H4 (cell line): ENCODE measurements around the gene GGA3.

GRCh38 chr17:74639444-74640300 is 16.1 kb upstream of the CD300E start:
- RAMPAGE, long total RNA = no peak

- RAMPAGE, long total RNA = no peak
These were observed 17.9 kb upstream of the CD300E start for GRCh38 chr17:74641392-74641891.

DNA sequence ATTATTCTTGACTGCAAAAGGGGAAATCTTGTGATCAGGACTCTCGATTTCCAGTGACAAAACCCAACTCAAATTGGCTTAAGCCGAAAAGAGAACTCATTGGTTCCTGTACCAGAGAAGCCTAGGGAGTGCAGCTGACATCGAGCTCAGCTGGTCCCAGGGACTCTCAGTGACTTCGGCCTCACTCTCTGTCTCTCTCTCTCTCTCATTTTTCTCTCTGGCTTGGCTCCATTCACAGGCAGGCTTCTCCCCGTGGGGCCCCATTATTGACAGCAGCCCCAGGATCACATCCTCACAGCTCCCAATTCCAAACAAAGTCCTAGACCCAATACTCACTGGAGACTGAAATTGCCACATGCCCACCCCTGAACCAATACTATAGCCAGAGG is 30.6 kb downstream of the CD300LF start:
- RAMPAGE, long total RNA = no peak

DNA sequence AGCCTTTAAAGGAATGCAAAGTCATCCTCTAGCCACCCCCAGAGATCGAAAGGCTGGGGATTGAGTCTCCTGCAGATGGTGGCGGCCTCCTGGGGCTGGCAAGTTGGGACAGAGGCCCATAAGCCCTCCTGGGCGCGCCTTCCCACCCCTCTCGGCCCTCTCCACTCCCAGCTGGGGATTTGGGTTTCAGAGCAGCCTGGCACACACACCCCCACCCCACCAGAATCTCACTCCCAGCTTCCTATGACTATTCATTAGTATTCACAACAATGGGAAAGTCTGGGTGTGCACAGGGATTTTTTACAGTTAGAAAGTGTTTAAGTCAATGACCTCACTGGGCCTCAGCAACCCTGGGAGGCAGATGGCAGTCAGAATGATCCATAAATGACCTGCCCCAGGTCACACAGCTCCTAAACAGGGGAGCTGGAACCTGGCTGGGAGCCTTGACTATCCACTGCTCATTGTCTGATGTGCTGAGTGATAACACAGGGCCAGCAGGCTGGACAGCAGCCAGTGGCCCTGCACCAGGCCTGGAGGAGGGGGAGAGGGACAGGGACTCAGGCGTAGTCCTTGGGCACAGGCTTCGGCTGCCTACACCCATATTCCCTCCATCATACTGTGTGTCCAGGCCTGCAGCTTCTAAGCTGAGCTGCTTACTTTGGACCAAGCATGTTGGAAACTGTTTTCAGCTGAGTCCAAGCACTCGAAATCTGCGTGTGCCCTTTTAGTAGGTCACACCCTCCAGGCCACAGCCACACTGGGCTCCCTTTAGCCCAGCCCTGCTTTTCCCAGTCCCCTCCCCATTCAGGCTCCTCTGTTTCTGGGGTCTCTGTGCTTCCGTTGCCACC is 12.2 kb downstream of the NHERF1 start:
- RAMPAGE, long total RNA = no peak

- RAMPAGE, long total RNA = no peak
These were observed 8.0 kb downstream of the NAT9 start for GRCh38 chr17:74767958-74768787.

- RAMPAGE, long total RNA = no peak
These were observed 7.2 kb downstream of the NAT9 start for GRCh38 chr17:74768788-74769577.

DNA sequence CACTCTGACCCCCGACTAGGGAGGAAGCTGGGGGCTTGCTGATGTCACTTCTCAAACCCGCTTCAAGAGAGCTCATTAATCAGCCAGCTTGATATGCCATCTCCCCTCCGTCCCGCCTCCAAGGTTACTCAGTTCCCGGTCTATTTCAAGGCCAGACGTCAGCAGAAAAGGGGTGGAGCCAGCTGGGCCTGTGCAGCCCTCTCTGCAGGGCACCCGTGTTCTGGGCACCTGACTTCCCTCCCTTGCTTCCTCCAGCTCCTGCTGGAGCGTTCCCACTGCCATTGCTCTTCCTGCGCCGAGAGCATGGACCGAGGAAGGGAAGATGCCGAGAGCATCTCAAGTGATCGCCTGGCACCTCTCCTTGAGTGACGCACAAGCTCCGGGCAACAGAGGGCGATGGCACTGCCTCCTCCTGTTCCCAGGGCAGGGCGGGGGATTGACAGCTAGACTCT is 29.2 kb downstream of the TMEM104 start:
- RAMPAGE, long total RNA = no peak

GRCh38 chr17:74893120-74893474 is 336 bp downstream of the FADS6 start:
- RAMPAGE, long total RNA = no peak

GRCh38 chr17:74923499-74923890 is 440 bp upstream of the USH1G start:
- RAMPAGE, long total RNA = no peak

DNA sequence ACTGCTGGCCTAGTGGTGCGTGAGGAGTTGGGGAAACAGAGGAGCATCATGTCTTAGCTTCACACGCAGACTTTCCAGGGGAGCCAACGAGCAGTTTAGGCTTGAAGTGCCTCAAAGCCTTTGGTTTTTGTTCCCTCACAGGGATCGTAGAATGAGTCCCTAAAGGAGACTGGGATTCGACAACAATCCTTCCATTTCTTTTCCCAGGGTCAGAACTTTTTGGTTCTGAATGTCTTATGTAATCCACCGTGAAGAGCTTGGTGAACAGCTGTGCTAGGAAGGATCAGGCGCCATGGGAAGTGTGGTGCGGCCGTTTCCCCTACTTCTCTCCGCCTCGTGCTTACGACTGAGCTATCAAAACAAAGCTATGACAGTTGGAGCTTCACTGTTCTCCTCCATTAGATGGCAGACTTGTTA is 12.7 kb downstream of the KCTD2 start:
- RAMPAGE, long total RNA = no peak

GRCh38 chr17:75130026-75130631 is 1.4 kb downstream of the NT5C start:
- RAMPAGE, long total RNA = no peak

- RAMPAGE, long total RNA = no peak
These were observed 3.7 kb upstream of the NT5C start for GRCh38 chr17:75135042-75135768.

DNA sequence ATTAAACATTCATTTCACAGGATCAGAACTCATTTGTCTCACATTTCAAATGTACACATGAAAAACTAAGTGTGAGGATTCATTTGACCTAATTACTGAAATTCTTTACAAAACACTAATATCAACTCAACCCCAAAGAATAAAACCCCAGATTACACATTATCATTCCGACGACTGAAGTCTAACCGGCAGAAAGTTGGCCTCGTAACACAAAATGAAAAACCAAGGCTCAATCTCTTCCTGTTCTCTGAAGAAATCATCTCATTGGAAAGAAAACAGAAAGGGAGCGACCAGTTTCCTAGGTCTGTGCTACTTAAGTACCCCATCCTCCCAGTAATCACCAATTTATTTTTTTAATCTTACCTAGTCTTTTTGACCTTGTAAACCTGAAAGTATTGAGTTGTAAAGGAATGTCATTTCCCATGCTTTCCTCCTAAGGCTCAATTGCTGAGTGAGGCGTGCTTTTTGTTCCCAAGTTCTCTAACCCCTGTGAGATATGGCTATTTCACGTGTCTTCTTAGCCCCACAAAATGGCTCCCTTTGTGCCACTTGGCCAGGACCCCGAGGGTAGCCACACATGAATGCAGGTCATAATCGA is 1.7 kb downstream of the JPT1 start:
- RAMPAGE, long total RNA = no peak

- RAMPAGE, long total RNA = no peak
These were observed 21.5 kb downstream of the GGA3 start for GRCh38 chr17:75239568-75240710.

GRCh38 chr17:75251756-75252171 is 9.6 kb downstream of the GGA3 start:
- RAMPAGE, long total RNA = no peak

GRCh38 chr17:75261448-75261805 is at the start of gene GGA3:
Gene GGA3, minus strand, starts transcription at chr17:75261606.
- RAMPAGE, long total RNA = start-site peak on the plus strand at chr17:75261692-75261709, 73 reads

DNA sequence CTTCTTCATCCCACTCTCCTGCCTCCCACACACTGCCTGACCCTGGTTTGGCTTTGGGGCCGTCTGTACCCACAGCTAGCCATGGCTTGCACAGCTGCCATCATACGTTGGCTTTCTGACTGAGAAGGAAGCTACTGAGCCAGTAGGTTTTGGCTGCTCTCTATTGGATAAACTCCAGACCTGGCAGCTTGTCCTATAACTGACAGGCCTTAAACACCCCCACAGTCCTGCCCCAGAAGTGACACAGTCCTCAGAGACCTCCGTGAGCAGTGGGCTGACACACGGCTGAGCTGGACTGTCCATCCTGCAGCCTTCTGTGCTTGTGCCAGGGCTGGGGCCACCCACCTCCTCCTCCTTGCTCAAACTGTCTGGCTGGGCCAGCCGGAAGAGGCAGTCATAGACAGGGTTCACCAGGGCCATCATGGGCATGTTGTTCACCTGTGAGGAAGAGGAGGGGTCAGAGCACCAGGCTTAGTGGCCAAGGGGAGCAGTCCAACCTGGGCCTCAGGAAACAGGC is 3.8 kb downstream of the MIF4GD start:
- RAMPAGE, long total RNA = no peak

GRCh38 chr17:75271632-75272389 is 780 bp upstream of the MIF4GD start:
- RAMPAGE, long total RNA = no peak

DNA sequence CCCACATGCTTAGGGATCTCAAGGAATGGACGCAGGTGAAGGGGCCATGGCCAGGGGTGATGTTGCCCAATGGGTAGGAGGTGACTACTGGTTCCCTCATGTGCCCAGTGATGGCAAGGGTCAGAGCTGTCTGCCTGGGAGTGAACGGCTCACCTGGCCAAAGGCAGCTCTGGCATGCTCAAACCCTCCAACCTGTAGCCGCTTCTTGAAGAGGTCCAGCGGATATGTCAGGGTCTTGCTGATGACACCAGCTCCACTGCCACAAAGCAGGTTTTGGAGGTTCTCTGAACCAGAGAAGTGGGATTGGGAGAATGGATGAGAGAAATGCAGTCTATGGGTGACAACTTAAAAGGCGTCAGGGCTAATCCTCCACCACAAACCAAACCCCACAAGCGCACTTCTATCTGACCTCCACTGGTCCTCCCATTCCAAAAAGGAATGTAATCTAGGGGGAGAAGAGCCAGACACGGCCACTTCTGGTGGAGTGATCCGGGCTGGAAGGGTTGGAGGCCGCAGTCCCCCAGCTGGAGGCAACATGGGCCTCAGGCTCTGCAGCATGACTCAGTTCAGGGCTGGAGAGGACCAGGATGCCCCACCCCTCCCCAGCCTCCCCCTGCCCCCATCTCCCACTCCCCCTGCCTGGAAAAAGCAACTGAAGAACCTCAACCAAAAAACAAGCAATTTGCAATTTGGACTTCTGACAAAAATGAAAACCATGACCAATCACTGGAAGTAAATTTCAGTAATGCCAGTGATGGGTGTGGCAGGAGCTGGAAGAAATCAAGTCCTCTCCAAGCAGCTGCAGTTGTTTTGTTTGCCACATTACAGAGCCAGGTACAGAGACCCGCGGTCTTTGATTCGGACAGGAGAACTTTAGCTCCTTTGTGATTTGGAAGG is 6.4 kb upstream of the MIF4GD start:
- RAMPAGE, long total RNA = no peak

GRCh38 chr17:75289496-75290438 is 534 bp upstream of the SLC25A19 start:
- RAMPAGE, long total RNA = no peak